Mesenchymal stem cell of Wharton's jelly (primary cell): ENCODE measurements around the genes CCR4 and UBP1.

GRCh38 chr3:32569355-32569937 is 1.2 kb downstream of the DYNC1LI1 start:
- CAGE, long polyA plus RNA: no peak

- CAGE, long polyA plus RNA: no peak
Measured at GRCh38 chr3:32577462-32578163, 7.0 kb upstream of the DYNC1LI1 start.

- CAGE, long polyA plus RNA: no peak
Measured at GRCh38 chr3:32703401-32704150, 18.6 kb downstream of the CNOT10 start.

- CAGE, long polyA plus RNA: no peak
Measured at GRCh38 chr3:32780378-32781197, 37.2 kb upstream of the TRIM71 start.

DNA sequence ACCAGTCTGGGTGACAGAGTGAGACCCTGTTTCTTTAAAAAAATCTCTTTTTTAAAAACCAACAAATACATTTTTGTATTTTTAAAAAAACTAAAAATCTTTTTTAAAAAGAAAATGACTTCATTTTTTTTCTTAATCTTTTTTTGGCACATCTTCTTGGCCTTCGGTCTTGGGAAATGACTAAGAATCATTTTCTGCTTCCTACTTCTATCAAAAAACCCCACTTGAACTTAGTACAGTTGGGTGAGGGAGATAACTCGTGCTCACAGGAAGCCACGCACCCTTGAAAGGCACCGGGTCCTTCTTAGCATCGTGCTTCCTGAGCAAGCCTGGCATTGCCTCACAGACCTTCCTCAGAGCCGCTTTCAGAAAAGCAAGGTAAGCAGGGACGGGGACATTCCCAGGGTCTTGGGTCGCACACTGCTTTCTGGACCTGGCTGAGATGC is at the start of gene CCR4:
Gene CCR4 (plus strand): TSS at position 332 of the 446 bp plus-strand sequence.
- CAGE, long polyA plus RNA: no peak

DNA sequence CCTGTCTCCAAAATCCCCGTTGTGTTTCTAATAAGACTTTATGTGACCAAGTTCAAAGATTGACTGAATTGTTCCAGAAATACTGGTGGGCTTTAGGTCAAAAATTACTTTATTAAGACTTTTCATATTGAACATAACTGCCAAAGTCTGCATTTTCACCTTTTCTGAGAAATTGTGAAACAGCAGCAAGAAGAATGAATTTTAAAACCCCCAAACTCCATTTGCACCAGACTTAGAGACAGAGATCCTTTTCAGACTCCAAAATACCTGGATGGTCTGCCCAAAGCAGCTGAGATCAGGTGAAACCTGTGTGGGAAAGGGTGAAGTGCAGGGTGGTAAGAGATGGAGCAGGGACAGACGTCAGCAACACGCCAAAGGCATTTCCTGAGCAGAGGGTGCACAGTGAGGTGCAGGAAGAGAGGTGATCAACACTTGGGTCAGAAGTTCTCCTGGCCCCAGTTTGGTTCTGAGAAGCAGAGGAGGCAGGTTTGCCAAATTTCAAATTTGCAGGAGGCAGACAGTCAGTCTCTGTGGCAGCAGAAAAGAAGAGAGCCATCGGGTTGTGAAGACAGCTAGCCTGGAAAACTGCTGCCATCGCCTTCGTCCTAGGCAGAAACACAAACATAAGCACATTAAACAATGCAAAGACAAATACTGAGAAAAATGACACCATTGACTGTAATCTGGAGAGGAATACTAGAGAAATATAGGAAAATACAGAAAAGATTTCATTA is 9.7 kb downstream of the CCR4 start:
- CAGE, long polyA plus RNA: no peak

DNA sequence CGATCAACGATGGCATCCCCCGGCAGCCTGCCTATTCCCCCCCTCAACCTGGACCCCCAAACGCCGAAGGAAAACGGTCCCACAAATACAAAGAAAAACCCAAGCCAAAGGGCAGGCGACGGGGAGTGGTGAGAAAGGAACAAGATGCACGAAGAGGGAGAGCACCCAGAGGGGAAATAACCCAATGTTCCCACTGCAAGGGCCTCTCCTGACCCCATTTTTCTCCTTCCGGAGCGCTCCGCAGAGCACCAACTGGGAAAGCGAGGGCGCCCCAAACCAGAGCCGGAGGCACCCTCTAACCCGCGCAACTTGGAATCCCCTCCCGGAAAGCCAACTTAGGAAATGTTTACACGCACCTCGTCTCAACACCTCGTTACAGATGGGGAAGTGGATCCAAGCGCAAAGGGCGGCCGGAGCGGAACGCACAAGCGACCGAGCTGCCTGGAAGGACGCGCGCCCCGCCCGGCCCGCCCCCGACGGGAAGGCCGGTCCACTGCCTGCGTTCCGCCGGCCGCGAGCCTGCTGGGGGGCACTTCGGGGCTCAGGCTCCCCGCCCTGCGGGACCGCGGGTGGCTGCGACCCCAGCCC is 489 bp downstream of the GLB1 start:
- CAGE, long polyA plus RNA: start-site peak on the minus strand centred at position 436 of the sequence, 74 bp wide, 72 and 114 reads in 2 replicates

GRCh38 chr3:33114314-33114848 is 567 bp downstream of the CRTAP start:
- CAGE, long polyA plus RNA: no peak

DNA sequence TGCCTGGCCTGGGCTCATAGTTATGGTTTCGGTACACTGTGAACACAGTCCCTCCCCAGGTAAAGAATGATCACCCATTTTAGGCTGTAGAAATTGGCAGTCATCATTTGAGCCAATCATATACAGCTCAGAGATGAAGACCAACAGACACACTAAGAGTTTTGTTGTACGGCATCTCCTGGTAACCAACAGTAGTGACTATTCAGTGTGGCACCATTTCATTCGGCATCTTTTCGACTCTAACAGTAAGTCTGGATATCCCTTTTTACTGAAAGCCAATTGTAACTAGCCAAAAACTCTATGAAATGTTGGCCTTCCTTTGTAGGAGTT is 33.5 kb downstream of the UBP1 start:
- CAGE, long polyA plus RNA: no peak

- CAGE, long polyA plus RNA: no peak
Measured at GRCh38 chr3:33428605-33429099, 11.6 kb downstream of the UBP1 start.

DNA sequence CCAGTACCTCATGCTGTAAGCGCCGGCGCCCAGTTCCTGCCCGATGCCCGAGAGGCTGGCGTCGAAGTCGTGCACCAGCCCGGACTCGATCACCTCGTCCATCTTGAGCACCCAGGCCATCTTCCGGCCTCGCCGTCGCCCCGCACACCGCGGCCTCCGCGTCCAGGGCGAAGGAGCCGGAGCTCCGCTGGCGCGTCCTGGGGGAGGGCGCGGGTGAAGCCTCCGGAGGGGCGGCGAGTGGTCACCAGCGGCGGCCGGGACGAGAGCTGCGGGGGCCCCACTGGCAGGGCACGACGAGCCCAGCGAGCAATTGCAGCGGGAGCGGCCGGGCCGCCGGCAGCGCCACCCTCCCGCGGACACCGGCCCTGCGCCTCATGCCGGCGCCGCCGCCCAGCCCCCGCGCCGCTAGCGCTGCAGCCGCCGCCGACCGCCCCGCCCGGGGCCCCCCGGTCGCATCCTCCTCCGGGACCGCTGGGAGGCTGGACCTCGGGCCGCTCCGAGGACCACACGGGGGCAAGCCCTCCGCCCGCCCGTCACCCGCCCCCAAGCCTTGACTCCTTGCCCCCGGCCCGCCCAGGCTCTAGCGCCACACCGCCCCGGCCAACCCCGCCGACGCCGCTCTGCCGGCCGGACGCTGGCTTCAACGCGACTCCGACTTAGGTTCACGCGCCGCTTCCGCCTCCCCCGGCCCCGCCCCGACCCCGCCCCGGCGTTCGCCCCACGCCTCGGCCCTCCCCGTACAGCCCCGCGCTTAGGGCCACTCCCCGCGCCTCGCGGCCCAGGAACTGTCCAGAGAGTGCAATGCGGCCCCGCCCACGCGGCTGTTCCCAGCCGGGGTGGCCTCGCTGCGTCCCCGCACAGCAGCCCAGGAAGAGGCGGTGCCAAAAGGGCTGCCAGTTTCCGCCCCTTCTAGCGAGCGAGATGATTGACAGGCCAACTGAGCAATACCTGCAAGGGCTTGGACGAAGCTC is at the start of gene UBP1:
Gene UBP1 (minus strand): TSS at position 677 of the 971 bp plus-strand sequence.
- CAGE, long polyA plus RNA: no peak

GRCh38 chr3:33584589-33585154 is 133.4 kb downstream of the CLASP2 start:
- CAGE, long polyA plus RNA: no peak

DNA sequence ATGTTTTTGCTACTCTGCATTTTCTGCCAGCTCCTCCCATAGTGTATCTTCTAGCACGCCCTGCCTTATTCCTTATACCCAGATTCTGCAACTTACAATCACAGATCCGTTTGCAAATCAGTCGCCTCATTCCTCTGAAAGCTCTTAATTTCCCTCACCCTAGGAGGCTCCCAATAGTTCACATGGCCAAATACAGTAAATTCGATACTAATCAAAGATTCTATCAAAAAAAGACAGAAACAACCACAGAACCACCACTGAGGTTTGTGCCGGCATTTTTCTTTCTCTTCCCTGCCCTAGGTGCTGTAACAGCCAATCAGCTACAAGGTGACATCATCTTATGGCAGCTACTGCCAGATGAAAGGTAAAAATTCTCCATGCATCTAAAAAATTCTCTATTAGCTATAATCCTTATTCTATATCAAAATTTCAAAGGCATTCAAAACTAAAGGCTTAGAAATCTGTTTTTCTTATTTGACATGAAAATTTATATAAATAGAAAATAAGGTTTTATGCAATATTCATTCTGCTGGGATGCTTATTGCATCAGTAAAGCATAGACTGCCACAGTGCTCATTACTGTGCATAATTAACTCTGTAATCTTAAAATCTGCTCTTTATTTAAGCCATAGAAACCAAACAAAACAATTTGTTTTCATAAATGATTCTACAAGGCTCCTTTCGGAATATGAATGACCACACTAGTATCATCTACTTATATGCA is 72.7 kb downstream of the CLASP2 start:
- CAGE, long polyA plus RNA: no peak

- CAGE, long polyA plus RNA: no peak
Measured at GRCh38 chr3:33841676-33842321, 43.4 kb downstream of the PDCD6IP start.

- CAGE, long polyA plus RNA: no peak
Measured at GRCh38 chr3:33843967-33844362, 45.5 kb downstream of the PDCD6IP start.

GRCh38 chr3:33855091-33855307 is 56.6 kb downstream of the PDCD6IP start:
- CAGE, long polyA plus RNA: no peak

- CAGE, long polyA plus RNA: no peak
Measured at GRCh38 chr3:34418908-34419223, 620.4 kb downstream of the PDCD6IP start.

DNA sequence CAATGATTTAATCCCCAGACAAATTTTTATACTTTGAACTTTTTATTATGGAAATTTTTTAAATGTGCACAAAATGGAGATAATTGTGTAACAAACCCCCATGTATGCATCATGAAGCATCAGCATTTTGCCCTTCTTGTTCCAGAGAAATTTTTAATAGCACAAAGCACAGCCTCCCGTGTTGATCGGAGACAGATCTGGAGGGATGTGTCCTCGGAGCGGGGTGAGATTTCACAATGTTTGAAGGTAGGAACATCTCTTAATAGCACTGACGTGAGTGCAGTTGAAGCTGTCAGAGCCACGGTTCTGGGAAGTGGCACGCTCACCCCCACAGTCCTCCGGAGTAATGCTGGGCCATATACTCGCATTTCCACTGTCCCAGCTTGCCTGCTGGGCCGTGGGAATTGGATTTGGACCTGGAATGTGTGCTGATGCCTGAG is 24.1 kb downstream of the ARPP21 start:
- CAGE, long polyA plus RNA: no peak

GRCh38 chr3:36958706-36959167 is 13.9 kb upstream of the TRANK1 start:
- CAGE, long polyA plus RNA: no peak

DNA sequence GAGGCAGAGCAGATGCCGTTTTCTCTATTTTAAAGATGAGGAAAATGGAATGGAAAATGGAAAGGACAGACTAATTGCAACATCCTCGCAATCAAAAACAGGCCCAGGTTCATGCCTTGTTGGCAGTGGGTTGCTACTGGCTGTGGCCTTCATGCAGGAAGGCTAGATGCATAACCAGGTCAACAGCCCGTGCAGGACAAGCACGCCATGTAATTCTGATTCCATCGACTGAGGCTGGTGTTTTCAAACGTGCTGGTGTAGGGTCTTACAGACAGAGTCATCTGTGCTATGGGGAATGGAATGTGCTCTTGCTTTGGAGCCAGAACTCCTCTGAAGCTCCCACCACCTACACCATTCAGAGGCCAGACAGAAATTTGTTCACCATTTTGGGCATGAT is 37.9 kb downstream of the MLH1 start:
- CAGE, long polyA plus RNA: no peak